Right ventricle myocardium (tissue), 1 donor: ENCODE measurements around a stretch of chr10.

DNA sequence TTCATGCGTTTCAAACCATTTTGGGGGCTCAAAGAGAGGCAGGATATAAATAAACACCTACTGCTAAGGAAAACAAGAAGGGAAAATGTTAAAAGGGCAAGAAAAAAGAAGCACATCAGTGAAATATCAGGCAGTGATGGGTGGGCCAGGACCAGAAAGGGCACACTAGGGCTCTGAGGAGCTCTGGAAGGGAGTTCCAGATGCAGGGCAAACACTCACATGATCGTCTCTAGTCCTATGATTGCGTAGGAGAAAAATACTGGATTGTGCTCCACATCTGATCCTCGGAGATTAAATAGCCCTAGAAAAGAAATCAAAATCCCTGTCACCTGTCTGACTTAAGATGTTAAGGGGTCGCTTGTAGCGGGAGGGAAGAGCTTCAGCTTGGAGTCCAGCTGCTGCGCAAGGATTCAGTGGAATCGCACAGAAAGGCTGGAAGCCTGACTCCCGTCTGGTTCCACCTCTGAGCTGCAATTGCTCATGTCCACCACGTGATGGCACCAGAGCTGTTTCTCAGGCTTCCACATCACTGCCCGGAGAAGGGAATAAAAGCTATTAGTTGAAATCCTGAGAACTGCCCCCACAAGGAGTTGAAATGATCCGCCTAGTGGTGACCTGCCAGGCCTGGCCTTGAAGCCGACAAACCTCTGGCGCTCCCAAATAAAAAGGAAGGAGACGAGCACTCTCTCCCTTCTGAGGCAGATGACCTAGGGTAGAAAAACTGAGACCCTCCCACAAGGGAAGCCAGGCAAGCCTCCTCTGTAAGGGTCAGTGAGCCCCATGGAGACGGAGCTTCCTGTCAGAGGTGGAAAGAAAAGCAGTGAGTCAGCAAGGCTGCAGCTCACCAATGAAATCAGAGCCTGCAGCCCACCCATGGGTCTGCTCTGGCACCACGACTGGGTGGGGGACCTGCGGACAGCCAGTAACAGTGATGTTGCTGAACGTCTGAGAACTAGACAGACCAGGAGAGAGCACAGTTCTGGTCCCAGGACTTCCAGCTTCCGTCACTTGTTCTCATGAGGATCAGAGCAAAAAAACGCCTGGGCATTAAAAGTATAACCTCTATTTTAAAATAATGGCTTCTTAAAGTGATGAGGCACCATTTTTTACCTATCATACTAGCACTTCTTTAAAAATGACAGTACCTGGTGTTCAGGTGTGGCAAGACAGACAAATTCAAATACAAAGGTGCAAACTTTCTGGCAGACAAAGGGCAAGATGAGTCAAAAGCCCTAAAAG lies 39.0 kb downstream of the XPNPEP1 start:
- PRO-cap, 2 experiments = no peak in any of the 2 experiments

- PRO-cap, 2 experiments = no peak in any of the 2 experiments
These were observed 8.3 kb downstream of the XPNPEP1 start for GRCh38 chr10:109914935-109915497.

DNA sequence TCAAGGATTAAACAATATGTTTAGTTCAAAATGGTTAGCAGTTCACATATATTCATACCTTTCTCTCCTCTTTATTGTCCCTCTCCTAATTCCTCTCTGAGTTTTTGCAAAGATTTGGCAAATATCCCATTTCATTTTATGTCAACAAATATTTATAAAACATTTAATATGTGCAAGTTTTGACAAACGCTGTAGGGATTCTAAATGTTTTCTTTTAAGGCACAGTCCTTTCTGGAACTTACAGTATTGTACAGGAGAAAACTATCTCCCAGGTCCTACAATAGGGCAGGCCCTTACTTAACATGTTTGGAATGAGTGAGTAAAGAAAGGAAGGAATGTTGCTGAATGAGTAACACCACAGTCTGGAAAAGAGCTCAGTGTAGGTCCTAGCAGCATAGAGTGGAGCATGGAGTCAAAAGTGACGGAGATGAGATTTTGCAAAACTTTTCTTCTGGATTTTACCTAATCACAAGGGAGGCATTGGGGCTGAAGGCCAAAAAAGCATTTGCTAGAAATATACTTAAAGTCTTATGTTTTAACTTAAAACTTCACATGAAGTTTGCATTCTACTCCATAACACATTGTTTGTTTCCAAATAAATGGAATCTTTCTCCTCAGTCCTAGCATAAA lies 20.4 kb upstream of the ADD3 start:
- PRO-cap, 2 experiments = no peak in any of the 2 experiments

GRCh38 chr10:110074129-110074792 lies 66.5 kb downstream of the ADD3 start:
- PRO-cap, 2 experiments = peak in 1 of 2 experiments; most common minus-strand start chr10:110074446 (in 1)

- PRO-cap, 2 experiments = peak in 1 of 2 experiments; most common minus-strand start chr10:110171189 (in 1)
These were observed 36.4 kb upstream of the MXI1 start for GRCh38 chr10:110171037-110171346.

DNA sequence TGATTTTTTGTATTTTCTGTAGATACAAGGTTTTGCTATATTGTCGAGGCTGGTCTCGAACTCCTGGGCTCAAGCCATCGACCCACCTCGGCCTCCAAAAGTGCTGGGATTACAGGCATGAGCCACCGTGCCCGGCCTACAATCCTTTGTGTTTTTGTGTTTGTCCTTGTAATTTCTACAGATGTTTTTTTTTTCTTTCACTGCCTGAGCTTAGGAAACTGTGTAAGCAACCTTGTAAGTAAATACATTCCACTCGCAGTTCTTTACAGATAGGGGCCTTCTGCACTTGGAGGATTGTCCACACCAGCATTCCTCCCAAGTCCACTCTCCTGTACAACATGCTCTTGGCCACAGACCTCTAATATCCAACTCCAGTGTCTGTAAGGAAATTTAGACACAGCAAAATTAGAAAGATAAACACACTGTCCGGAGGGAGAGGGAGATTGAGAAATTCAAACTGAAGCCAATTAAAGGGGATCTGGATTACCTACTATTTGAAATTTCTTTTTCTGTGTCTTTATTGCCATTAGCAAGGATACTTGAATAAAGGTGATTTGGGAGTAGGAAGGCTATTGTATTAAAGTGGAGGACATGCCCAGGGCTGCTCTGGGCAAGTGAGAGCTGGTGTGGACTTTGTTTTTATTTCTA lies 9.6 kb downstream of the MXI1 start:
- PRO-cap, 2 experiments = no peak in any of the 2 experiments

GRCh38 chr10:110375829-110376750 lies 71.4 kb upstream of the SMNDC1 start:
- PRO-cap, 2 experiments = no peak in any of the 2 experiments

DNA sequence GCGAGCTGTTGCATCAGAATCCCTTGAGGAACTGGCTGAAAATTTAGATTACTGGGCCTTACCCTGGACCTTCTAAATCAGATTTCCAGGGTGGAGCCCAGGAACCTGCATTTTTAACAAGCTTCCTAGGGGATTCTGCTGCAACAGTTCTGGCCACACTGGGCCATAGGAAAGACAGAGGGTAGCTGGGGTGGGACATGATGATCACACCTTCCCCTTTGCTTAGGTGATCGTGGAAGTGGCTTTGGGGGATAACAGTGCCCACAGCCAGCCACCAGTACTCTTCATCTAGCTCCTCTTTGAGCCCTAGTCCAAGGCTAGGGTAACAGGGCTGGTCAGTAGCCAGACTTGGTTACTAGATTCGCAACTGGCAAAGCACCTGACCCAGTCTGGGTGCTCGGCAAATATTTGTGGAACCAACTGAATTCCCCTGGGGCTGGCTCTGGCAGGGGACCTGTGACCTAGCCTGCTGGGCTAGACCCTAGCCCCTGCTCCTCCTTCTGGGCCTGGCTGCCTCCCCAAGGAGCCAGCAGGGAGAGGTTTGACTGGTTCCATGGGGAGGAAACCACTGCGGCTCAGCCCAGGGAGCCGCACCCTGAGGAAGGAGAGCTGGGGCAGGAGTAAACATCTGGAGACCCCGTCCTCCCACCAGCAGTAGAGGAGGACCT lies 67.0 kb upstream of the DUSP5 start:
- PRO-cap, 2 experiments = no peak in any of the 2 experiments

DNA sequence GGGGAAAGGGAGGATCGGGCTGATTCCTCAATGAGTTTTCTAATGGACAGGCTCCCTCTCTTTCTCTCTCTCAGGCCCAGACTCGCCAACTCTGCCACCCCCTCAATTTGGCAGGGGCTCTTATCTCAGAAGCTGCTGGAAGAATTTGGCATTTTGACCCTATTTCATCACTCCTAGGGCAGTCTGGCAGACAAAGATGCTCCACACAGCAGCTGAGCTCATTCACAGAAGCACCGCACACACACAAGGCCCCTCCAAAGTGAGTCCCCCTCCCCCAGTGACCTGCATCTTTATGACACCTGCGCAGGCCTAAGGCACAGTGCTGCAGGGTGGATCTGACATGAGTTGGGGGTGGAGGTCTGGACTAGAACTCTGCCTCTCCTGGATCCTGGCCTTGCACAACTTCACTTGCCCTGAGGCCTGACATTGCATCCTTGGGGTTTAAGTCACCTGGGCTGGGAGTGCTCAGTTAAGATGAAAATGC lies 41.2 kb upstream of the DUSP5 start:
- PRO-cap, 2 experiments = no peak in any of the 2 experiments

DNA sequence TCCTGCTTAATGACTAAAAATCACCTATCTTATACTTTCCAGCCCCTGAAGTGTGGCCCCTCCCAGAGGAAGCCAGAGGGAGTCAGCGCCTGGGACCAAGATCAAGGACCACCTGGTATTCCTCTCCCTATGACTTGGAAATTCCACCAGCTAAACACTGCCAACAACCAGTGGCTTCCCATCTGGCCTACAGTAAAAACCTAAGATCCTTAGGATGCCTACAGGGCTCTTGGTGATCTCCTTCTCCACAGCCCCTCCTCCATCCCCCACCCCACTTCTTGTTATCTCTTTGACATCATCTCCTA lies 16.5 kb upstream of the DUSP5 start:
- PRO-cap, 2 experiments = no peak in any of the 2 experiments

DNA sequence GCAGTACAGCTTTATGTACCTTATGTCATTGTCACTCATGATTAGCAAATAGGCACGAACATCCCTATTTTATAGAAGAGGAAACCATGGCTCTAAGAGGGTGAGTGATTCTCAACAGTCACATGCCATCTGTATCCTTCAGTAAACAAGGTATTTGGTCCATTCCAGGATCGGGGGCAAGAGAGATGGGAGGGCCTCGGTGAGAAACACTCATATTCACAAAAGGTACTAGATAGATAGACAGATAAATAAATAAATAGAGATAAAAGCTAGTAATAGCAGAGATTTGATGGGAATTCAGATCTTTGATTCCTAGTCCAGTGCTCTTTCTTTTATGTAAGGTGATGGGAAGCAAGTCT lies 5.1 kb upstream of the DUSP5 start:
- PRO-cap, 2 experiments = no peak in any of the 2 experiments

DNA sequence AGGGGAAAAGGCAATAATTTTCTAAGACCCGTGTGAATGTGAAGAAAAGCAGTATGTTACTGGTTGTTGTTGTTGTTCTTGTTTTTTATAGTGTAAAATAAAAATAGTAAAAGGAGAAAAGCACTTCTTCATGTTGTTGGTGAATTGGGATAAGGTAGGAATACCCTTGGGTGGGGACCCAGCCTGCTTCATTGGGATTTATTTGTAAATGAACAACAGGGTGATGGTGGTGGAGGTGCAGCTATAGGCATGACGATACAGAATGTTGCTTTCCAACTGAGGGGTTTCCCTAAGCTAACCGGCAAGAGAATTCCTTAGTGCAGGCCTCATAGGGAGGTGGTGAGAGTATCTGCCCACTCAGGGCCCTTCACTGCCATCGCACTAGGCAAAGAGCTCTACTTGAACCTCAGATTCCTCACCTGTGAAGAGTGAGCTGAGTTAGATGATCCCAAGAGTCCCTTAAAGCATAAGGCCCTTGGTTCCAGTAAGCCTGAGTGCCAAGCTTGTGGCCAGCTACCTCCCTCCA lies 13.8 kb downstream of the DUSP5 start:
- PRO-cap, 2 experiments = no peak in any of the 2 experiments

DNA sequence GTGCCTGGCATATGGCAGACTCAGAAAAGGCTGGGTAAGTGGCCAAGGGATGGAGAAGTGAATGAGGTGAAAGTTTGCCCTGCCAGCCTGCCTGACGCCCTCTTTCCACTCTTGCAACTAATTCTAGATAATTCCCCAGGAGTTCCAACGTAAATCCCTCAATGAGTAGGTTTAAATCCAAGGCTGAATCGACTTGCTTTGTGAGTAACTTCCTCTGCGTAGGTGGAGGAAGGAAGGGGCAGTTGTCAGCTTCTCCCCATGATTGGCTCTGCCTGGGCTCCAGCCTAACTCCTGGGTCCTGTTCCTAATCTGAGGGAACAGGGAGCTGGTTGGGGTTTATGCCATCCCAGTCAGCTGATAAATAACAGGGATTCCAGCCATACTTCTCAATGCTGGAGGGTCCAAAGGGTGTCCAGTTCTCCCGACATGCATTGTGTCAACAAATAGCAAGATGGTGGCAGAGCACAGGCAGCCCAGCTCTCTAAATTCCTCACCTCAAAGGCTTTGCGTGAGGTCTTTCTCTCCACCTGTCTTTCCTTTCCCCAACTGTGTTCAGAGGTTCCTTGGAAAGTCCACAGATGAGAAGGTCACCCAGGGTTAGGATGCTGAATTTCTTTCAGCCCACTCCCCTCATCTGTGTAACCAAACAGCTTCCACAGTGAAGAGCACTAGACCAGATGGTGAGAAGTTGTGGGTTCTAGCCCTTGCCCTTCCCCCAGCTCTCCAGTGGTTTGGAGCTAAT lies 14.4 kb downstream of the DUSP5 start:
- PRO-cap, 2 experiments = no peak in any of the 2 experiments

GRCh38 chr10:110641301-110641683 lies 2.8 kb upstream of the RBM20 start:
- PRO-cap, 2 experiments = peak in 2 of 2 experiments; most common plus-strand start chr10:110641496 (in 1); most common minus-strand start chr10:110641415 (in 1)

DNA sequence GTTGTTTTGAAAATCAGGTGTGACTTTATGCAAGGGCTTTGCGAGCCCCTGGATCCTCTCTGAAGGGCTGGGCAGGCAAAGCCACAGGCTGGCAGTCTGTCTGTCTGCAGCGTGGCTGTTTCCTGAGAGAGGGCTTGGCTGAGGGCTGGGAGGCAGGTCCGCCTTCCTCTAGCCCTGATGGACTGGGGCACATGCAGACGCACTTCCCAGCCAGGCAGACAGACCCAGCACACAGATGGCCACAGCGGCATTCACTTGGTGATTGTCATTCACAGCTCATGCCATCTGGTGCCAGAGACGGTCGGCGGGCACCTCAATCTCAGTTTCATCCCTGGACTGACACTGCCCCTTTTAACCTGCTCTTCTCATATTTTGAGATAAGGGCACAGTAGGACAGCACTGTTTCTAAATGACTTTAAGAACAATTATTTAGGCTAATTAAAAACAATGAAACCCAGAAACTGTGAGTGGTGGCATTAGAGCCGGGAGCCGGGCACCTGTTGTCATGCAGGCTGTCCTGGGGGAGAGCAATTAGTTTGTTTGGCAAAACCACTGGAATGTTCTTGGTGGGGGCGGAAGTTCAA lies 35.6 kb downstream of the RBM20 start:
- PRO-cap, 2 experiments = peak in 2 of 2 experiments; most common plus-strand start position 202 of the sequence (in 2); most common minus-strand start position 90 of the sequence (in 1)

- PRO-cap, 2 experiments = no peak in any of the 2 experiments
These were observed 80.1 kb downstream of the RBM20 start for GRCh38 chr10:110724106-110724749.

DNA sequence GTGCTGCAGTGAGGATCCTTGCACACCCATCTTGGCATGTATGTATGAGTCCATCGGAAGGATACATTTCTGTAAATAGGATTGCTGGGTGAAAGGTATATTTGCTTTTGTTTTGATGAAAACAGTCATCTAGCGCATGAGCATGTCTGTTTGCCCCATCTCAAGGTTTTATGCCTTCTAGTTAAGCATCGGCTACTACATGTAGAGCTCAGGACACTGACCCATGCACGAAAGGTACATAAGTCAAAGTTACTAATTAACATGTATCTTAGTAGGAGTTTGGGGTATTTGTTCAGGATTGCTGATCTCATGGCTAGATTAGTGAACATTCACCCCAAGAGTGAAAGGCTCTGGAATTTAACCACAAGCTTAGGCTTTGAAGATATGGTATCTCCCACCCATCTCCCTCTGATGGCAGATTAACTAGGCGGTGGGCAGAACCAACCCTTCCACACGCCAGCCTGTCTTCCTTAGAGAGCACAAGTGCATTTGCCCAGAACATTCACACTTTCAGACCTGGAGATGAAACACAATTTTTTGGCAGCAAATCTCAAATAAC lies 91.5 kb downstream of the RBM20 start:
- PRO-cap, 2 experiments = no peak in any of the 2 experiments

DNA sequence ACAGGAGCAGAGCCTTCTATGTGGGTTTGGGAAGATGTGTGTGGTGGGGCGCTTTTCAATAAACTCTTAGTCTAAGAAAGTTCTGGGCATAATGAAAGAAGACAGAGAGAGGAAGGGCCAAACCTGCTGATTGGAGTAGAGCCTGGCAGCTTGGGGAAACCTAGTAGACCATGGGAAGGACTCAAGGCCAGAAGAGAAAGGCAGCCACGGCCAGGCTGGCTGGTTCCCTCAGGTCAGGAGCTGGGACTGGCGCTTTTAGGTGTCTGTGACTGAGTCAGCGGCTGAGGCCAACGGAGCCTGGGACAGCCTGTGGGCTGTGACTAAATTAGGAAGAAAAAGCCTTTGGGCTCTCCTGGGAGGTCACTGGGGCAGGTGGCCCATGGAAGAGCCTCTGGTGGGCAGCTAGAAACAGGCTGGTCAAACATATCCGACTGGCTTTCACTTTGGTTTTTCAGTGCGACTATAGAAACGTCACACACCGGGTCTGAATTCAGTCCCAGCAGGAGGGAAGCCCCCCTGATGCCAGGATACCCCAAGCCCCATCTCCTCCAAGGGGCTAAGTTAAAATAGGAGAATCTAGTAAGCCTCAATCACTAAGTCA lies 108.9 kb upstream of the PDCD4 start:
- PRO-cap, 2 experiments = peak in 2 of 2 experiments; most common plus-strand start position 190 of the sequence (in 2); most common minus-strand start position 248 of the sequence (in 1)

- PRO-cap, 2 experiments = no peak in any of the 2 experiments
These were observed 78.3 kb upstream of the PDCD4 start for GRCh38 chr10:110793243-110793948.

DNA sequence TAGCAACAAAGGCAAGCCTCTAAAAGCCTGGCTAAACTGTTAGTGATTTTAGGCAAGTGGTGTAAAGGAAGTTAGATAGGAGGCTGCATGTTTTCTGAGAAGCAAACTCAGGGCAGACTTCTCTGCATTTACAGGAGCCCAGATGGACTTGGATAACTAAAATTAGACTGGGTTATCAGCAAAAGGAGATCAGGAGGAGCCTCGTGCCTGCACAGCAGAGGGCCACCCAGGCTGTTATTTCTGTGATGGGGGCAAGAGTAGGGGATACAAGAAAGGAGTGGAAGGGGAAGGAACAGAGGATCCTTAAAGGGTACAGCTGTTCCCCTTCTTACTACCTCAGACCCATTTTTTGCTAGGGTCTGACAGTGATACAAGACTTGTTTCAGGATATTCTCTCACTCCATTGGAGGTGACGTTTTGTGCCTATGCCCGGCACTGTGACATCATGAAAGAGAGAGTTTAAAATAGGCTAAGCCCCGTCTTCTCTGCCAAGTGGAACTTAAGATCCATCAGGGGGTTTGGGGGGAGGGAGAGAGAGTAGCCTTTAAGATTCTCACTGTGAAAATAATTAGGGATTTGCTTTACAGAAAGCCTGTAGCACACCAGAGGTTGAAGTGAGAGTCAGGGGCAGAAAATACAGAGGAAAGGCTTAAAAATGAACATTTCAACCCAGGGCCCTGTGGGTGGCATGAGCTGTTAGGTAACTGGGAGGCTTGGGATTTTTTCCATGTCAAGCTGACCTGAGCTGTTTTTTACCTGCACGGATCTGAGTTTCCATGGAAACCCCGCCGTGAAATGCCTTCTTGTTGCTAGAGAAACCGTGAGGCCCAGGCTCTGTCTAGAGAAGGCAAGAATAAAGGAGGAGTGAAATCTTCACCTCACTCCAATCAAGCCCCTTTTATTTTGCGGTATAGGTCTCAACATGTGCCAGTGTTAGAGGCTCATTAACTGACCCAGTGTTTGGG lies 49.4 kb upstream of the PDCD4 start:
- PRO-cap, 2 experiments = no peak in any of the 2 experiments